Colic lymph node (tissue), 1 donor: ENCODE measurements around a stretch of chr1.

DNA sequence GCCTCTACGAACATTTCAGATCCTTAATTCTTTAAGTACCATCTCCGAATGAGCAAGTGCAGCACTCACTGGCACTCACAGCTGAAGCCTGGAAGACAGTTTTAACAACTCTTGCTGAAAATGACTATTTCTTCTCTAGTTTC, 1.0 kb downstream of the OMA1 start:
- PRO-cap, result bidirectional peak, plus-strand start outside the sequence, minus-strand start at position 50 of the sequence

GRCh38 chr1:58755072-58756089, 28.5 kb downstream of the JUN start:
- PRO-cap, result no peak

GRCh38 chr1:58779581-58780457, 4.0 kb downstream of the JUN start:
- PRO-cap, result no peak

DNA sequence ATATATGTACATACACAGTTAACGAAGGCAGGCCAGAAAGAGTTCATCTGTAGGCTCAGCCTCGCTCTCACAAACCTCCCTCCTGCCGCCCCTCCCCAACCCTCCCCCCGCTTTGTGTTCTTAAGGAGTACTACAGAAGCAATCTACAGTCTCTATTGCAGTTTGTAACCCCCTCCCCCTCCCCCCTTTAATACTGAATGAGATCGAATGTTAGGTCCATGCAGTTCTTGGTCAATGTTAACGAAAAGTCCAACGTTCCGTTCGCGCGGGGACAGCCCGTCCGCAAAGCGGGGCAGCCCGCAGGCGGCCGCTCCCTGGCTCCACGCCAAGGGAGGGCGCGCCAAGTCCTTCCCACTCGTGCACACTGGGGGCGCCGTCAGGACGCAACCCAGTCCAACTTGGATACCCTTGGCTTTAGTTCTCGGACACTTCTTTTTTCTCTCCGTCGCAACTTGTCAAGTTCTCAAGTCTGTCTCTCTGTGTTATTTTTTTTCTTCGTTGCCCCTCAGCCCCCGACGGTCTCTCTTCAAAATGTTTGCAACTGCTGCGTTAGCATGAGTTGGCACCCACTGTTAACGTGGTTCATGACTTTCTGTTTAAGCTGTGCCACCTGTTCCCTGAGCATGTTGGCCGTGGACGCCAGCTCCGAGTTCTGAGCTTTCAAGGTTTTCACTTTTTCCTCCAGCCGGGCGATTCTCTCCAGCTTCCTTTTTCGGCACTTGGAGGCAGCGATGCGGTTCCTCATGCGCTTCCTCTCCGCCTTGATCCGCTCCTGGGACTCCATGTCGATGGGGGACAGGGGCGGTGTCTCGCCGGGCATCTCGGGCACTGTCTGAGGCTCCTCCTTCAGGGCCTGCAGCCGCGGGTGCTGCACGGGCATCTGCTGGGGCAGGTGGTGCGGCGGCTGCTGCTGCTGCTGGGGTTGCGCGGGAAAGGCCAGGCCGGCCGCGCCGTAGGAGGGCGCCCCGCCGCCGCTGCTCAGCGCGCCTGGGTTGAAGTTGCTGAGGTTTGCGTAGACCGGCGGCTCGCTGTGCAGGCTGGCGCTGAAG, 2.0 kb downstream of the JUN start:
- PRO-cap, result bidirectional peak, plus-strand start at position 433 of the sequence, minus-strand start at position 230 of the sequence; bidirectional peak, plus-strand start at position 1,004 of the sequence, minus-strand start at position 654 of the sequence

- PRO-cap, result no peak
Measured at GRCh38 chr1:58793424-58793789, 9.6 kb upstream of the JUN start.

GRCh38 chr1:58874474-58875361, 90.9 kb upstream of the JUN start:
- PRO-cap, result no peak

- PRO-cap, result no peak
Measured at GRCh38 chr1:58885067-58885860, 101.4 kb upstream of the JUN start.

GRCh38 chr1:58899647-58900344, 115.9 kb upstream of the JUN start:
- PRO-cap, result no peak

GRCh38 chr1:59014249-59014495, 230.3 kb upstream of the JUN start:
- PRO-cap, result no peak

DNA sequence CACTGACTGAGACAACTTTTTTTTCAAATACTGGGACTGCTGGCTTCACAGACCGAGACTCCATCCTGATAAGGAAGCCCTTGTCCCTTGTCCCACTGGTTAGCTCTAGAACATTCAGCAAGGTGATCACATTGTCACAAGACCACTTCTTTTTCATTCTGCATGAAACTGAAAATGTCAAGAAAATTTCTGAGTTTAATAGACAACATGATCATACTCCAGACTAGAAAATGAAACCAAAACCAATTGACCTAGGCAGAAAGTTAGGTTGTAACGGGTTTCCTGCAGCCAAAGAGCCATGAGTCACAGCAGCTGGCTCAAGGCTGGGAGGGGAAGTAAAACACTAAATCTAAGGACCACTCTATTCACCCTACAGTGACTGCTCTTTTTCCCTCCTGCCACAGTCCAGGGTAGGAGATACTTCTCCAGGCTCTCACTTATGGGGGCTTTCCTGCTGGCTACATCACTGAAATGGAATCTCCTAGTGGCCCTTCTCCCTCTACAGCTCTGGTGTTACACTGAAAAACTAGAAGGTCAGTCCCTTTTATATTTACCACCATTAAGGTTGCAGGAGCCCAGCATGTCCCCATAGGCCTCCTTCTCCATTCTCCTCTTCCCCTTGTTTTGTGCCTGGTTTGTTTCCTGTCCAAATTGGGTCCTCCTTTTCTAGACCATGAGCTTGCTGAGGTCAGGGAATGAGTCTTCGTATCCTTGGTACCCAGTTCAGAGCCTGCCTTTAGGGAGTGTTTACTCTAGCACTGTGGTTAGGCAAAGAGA, 236.4 kb upstream of the JUN start:
- PRO-cap, result unidirectional peak, plus-strand start at position 278 of the sequence

DNA sequence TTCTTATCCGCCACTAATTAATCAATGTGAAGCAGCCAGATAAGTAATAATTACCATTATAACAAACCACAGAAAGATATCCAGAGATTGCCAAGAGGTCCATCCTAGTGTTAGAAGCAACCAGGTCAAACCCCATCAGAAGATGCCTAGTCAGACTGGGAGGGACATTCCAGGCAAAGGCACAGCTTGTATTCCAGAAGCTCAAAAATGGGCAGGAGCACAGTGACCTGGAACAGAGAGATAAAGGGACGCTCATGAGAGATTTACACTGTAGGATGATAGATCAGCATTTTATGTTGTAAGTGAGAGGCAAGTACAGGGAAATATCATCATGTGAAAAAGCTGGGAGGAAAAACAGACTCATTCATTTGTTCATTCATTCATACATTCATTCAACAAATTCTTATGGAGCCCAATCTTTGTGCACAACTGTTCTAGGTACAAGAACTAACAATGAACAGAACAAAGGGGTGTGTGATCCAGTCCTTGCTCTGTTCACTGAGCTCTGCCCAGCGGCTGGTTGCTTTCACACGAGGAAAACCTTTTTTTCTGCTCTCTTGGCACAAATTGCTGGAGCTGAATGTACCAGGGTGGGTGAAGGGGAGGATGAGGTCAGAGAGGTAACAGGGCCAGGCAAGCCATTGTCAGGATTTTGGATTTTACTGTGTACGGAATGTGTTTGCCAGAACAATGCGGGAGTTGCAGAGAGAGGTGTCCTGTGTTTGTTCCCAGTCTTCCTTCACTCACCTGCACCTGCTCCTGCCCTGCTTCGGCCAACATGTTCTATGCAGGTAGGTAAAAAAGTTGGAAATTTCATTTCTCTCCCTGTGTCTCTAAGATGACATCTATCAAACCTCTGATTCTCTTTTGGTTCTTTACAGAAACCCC, 240.7 kb upstream of the FGGY start:
- PRO-cap, result no peak

- PRO-cap, result unidirectional peak, minus-strand start at chr1:59292668; unidirectional peak, minus-strand start at chr1:59292695
Measured at GRCh38 chr1:59292573-59293114, 4.2 kb upstream of the FGGY start.

GRCh38 chr1:59444993-59445608, 148.2 kb downstream of the FGGY start:
- PRO-cap, result no peak

- PRO-cap, result no peak
Measured at GRCh38 chr1:60573561-60574040, 500.0 kb upstream of the C1orf87 start.

DNA sequence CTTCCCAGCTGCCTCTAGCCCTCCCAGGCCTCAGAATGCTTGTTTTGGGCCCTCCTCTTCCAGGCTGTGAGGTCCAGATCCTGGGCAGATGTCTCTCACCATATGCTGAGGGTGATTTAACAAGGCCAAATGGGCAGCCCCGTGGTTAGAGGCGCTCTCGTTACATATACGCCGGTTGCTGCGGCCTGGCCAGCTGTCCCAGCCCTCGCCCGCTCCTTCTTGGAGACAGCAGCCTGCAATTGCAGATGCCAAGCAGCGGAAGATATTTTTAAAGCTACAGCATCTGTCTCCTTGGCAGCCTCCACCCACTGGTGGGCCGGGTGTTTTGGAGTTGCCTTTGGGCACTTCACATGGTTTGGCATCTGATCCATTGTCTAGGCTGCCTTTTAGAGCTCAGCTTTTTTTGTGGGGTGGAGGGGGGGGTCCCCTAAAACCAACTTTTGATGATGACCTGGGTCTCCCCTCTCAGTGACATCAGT, 178.7 kb upstream of the NFIA start:
- PRO-cap, result no peak

- PRO-cap, result bidirectional peak, plus-strand start at chr1:61051129, minus-strand start at chr1:61051118
Measured at GRCh38 chr1:61050956-61051625, 31.3 kb upstream of the NFIA start.

GRCh38 chr1:61081345-61081487, 1.1 kb upstream of the NFIA start:
- PRO-cap, result no peak

DNA sequence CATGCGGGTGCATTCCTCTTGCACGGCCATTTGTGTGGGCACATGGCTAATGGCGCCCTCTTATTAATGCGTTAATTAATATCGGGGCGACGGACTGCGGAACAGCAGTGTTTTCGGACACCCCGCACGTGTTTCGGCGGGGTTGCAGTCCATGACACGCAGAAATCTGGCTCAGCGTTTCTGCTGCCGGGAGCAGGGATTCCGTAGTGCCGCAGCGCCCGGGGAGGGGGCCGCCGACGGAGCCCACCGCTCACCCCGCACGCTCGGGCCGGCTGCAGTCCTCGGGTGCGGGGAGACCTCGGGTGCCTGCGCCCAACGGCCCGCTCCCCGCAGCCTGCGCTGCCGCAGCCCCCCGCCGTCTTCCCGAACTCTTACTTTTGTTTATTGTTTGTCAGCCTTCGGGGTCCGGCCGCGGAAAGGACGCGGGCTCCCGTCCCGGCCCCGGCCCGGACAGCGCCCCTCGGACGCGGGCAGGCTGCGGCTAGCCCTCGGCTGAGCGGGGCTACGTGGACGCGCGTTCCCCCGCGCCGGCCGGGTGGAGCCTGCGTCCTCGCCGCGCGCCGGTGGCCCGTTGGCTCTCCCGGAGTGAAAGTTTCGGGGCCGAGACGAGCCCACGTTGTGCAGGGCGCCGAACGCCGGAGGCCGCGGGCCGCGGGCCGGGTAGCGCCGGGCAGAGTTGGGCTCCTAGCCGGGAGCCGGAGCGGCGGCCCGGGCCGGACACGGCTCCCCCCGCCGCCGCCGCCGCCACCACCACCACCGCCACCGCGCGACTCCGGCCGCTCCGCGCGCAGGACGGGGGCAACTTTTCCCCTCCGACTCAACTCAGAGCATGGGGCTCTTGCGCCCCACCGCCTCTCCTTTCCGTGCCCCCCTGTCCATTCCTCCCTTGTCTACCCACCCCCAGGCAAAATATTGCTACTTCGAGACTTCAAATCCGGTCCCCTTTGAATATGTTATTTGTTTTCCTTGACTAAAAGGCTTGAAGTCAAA, 963 bp downstream of the NFIA start:
- PRO-cap, result bidirectional peak, plus-strand start at position 199 of the sequence, minus-strand start outside the sequence

- PRO-cap, result no peak
Measured at GRCh38 chr1:61139229-61140211, 57.2 kb downstream of the NFIA start.

DNA sequence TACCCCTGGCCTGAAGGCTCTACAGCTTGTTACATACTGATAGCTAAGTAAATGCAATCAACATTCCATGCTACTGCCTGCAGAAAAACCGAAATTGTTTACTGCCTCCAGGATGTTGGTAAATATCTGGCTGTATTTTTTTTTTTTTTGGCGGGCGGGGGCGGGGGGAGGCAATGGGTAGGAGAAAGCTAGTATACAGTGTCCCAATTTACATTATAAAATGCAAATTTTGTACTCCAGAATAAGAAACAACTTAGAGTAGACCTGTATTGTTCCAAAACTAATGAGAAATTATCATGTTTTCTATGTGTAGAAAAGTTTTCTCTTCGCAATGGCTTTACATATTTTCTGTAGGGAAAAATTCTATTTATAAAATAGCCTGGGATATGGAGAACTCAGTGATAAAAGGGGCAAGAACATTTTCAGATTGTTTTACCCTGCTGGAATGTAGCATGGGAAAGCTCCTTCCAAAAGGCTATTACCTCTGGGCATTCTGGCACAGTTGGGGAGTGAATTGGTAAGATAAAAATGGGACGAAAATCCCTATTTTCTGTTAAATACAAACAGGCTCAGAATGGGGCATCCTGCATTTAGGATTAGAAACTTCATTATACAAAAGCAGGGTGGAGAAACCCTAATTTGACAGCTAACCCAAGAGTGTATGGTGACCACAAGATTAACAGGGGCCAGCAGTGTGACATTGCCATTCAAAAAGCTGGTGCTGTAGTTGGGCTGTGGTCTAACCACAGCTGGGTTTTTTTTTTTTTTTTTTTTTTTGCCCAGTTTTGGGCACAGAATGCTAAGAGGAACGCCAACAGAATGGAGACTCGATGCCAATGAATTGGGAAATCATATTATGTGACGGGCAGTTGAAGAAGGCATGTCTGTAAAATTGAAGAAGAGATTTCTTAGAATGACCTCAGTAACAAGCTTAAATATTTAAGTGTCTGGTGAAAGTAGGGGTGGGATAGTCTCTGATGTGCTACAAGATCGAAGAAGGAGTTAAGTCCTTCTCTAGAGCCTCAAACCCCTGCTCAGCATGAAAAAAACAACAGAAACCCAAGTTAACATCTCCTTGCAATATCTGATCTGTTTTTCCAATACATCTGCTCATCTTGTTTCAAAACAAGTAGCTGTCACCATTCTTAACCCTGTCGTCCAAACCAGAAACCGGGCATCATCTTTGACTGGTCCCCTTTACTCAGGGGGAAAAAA, 58.3 kb downstream of the NFIA start:
- PRO-cap, result no peak